Heart right ventricle (tissue), 2 donors: ENCODE data around the genes DIPK2B, ZNF674, CDK16 and TIMP1.

DNA sequence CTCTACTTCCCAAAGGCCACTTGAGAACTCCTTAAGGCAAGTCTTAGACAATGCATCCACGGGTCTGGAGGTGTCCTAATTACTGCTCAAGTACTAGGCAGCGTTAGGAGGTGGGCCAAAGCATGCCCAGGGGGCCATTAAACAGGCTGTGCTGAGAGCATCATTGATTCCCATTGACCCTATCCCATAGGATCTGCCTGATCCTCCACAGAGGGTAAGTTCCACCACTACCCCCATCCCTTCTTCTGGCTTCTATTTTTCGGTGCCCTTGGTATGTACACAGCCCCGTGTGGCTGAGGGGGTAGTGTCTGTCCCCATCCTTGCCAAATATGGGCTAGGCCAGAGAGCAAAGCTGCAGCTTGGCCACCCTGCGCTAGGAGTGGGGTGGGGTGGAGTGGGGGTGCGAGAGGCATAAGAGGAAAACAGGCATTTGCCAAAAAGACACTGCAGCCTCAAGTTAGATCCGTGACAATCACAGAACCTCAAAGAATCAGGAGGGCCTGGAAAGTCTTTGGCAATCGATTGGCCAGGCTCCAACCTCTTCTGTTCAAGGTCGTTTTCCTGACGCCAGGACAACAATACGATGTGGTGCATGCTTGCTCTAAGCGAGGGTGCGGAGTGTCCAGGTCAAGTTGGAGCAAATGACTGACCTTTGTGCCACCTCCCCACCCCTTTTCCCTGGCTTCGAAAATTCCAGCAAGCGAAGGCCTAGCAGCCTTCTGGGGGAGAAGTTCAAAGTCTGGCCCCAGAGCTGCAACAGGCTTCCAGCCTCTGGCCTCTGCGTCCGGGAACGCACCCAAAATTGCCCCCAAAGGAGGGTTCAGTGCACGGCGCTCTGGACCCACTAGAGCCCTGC lies 749 bp downstream of the MAOB start:
- PRO-cap, 2 experiments: peak in 1 of 2 experiments; most common plus-strand start position 578 of the sequence (in 1)

DNA sequence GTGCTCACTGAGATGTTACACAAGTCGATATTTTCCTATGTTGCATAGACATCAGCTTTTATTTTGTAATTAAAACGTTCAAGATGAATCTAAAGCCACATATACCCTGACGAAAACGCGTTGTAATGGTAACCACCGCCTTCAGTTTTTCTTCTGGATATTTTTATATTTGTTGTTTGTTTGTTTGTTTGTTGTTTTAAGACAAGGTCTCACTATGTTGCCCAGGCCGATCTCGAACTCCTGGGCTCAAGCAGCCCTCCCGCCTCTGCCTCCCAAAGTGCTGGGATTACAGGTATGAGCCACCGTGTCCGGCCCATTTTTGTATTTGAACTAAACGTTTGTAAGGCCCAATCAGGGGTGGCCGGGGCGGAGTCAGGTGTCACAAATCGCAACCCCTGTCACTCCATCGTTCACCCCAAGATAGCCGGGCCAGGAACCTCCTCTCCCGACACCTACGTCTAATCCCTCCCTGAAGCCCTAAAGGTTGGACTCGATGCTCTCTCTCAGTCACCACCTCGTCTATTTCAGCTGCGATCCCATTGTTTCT lies 642 bp upstream of the EFHC2 start:
- PRO-cap, 2 experiments: no peak in any of the 2 experiments

DNA sequence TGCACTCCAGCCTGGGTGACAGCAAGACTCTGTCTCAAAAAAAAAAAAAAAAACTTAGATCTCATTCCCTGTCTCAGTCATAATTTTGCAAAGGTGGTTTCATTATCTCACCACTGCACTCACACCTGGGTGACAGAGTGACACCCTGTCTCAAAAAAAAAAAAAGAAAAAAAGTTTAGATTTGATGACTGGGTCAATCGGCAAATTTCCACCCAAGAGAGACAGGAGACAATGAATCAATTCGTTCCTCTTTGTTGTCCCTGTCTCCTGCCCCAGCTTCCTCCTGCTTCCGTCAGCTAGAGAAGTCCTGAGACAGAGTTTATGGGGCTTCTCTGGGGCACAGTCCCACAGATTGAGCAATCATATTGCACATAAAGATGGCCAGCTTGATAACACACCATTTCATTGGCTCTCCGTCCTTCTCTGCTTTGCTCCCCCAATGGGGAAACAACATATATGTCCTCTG lies 78.3 kb upstream of the FUNDC1 start:
- PRO-cap, 2 experiments: no peak in any of the 2 experiments

DNA sequence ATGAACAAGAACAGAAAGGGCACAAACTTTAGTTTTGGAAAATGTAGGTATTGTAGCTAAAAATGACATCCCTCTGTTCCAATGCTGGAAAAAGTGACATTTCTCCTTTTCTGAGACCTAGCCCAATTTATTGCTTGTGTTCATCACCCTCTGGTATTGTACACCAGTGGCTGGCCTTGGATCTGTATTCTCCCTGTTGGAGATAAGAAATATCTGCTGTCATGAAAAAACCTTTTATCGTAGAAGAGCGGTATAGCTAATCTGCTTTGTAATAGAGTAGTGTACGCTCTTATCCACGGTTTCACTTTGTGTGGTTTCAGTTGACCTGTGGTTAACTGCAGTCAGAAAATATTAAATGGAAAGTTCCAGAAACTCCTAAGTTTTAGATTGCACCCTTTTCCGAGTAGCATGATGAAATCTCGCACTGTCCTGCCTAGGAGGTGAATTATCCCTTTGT lies 42.3 kb downstream of the KDM6A start:
- PRO-cap, 2 experiments: no peak in any of the 2 experiments

DNA sequence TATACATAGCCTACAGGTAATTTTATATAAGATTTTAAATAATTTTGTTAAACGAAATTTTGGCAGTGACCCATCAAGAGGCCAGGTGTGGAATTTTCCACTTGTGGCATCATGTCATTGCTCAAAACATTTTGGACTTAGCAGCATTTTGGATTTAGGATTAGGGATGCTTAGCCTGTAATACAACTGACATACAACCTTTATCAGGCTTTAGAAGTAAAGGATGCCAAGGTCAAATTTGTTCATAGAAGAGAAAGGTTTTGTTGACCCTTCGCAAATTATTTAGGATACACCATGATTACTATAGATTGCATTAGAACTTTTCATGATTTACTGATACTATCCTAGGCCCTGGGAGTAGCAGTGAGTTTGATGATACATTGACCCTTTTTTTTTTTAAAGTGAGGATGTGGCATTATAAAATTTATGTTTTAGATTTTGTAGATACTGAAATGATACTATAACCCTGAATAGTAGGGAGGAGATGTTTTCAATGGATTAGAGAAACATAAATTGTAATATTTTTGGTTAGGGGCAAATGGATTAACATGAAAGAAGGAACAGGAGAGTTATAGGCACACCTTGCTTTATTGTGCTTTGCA lies 63.8 kb downstream of the KDM6A start:
- PRO-cap, 2 experiments: no peak in any of the 2 experiments

DNA sequence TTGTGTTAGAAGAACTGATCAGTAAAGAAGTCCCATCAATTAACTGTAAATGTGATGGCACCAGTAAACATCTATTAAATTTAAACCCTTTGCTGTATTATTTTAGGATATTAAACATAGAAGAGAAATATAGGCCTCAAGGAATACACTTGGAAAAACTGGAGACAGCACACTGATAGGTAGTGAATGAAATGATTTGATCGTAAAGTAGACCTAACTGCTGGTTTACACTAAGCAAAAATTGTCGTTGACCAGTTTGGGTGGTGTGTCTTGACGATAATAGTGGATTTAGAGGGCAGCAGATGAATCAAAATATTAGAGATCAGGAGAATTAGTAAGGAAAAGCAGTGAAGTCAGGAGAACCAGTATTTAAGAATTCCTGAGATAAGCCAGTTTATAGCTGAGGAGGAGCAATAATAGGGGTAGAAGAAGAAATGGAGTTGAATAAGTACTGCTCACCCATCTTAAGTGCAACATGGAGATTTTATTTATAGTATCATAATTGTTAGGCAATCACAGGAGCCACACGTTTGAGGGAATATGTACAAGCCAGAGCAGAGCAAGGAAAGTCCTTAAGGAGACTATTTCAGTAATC lies 144.7 kb downstream of the KDM6A start:
- PRO-cap, 2 experiments: no peak in any of the 2 experiments

- PRO-cap, 2 experiments: no peak in any of the 2 experiments
Measured at GRCh38 chrX:45068531-45068952, 132.1 kb downstream of the DIPK2B start.

DNA sequence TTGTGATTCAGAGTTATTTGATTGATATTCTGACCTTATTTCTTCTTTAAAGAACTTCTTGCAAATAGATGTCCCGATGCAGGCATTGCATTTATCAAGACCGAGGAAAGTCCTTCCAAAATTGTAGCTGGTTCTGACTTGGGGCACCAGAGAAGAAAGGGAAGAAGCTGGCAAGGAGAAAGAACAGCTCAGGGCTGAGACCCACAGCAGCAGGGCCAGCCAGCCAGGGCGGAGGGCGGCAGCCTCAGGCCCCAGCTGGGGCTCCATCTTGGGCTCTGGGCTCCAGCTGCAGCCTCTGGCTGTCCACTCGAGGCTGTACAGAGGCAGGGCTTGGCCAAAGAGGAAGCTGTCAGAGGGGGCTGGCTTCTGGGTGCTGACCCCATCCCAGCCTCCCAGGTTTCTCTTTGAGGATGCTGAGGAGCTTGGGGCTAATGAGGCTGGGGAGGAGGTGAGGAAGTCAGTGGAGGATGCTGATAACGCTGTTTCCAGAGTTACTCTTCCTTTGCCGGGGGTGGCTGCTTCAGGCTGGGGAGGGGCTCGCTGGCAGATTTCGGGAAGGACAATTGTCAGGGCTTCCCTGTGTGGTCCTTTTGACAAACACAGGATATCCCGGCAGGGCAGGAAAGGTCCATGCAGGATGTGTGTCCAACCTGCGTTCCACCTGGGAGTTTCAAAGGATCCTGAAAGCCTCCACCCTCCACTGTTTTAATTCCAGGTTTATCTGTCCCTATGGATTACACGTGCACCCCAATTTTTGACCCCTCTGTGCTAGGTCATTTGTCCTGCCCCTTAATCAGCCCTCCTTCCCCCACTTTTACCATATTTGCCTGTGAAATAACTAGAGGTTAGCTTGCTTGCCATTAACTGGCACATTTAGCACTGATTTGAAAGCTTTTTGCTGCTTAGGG lies at the start of gene DIPK2B:
DIPK2B (minus strand) TSS at position 317 of the 908 bp plus-strand sequence.
- PRO-cap, 2 experiments: peak in 2 of 2 experiments; most common plus-strand start position 648 of the sequence (in 1); most common minus-strand start position 297 of the sequence (in 2)

- PRO-cap, 2 experiments: no peak in any of the 2 experiments
Measured at GRCh38 chrX:45850579-45851073, 596.5 kb upstream of the KRBOX4 start.

DNA sequence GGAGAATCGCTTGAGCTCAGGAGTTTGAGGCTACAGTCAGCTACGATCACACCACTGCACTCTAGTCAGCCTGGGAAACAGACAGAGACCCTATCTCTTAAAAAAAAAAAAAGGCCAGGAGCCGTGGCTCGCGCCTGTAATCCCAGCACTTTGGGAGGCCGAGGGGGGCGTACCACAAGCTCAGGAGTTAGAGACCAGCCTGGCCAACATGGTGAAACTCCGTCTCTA lies 76.1 kb upstream of the KRBOX4 start:
- PRO-cap, 2 experiments: no peak in any of the 2 experiments

DNA sequence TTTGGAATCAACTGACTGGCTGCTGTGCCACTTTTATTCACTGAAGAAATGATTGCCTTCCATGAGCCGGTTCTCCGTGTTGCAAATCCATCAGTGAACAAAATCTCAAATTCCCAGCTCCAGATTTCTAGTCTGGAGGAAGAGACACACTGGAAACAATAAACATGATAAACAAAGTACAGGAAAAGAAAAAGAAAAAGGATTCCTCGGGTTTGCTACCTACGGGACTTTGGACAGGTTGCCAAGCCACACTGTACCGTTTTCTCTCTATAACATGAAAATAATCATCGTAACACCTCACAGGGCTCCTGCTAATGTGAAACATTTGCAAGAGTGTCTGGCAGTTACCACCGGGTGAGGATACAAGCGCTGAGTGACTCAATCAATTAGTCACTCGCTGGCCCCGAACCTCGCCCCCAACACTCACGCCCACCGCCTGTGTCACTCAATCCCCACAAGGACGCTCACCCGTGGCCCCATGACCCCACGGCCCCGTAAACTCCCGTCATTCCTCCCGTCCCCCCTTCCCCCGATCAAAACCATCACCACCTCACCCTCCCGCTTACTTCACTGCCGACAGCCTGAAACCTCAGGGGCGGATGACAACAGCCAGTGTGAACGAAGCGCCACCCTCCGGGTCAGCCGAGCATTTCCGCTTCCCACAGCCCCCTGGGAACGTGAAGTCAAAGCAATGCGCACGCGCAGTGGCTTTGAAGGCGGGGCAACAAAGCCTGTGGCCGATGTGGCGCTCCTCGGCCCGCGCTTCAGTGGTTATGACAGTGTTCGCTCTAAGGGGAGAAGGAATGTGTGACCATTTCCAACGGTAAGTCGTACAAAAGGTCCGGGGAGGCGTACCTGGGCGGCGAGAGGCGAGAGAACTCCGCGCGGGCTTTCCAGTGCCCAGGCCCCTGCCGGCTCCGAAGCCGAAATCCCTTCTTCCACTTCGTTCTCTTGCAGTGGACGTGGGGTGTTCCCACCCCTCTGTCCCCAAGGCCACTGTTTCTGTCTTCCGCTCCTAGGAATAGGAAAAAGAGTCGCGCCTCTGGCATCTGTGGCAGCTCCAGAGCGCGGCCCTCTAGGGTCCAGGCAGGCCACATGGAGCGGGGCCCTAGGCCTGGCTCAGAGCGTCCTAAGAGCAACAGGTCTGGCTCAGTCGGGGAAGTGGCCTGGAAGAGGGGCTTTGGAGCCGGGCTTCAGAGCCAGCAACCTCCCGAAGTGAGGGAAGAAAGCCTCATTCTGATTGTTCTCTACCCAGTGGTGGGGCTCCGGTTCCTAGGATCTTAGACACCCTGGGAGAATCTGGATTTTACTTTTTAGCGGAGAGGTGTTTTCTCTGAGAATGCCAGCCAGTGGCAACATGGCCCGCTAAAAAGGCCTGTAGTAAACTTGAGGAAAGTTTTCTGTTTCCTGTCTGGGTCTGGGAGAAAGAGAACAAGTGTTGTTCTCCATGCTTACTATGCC lies at the start of gene ZNF674:
ZNF674 (minus strand) TSS at position 617 of the 1,461 bp plus-strand sequence.
- PRO-cap, 2 experiments: peak in 2 of 2 experiments; most common plus-strand start position 715 of the sequence (in 1); most common minus-strand start position 591 of the sequence (in 1)

DNA sequence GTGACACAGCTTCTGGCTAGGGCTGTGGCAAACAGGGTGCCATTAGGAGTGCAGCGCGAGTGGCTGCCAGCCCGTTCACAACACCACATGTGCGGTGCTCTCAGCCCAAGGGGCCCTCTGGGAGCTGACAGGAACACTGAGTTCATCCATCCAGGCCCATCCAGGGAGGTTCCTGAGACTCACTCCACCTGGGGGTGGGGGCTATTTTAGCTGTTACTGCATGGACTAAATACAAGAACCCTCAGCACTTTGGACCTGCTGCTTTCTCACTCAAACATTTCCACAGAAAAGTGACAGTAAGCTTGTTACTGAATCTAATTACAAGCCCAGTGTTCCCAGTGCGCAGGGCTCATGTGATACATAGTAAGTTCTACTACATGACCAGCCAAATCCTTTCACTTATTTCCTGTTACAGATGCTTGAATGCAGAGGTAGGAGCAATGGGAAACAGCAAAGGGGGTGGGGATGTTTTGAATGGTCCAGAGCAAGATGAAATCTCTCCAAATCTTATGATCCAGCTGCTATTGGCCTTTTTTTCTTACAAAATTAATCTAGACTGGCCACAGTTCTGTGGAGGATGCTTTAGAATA lies 55.7 kb downstream of the CHST7 start:
- PRO-cap, 2 experiments: no peak in any of the 2 experiments

- PRO-cap, 2 experiments: no peak in any of the 2 experiments
Measured at GRCh38 chrX:46913545-46914078, 1.4 kb downstream of the JADE3 start.

DNA sequence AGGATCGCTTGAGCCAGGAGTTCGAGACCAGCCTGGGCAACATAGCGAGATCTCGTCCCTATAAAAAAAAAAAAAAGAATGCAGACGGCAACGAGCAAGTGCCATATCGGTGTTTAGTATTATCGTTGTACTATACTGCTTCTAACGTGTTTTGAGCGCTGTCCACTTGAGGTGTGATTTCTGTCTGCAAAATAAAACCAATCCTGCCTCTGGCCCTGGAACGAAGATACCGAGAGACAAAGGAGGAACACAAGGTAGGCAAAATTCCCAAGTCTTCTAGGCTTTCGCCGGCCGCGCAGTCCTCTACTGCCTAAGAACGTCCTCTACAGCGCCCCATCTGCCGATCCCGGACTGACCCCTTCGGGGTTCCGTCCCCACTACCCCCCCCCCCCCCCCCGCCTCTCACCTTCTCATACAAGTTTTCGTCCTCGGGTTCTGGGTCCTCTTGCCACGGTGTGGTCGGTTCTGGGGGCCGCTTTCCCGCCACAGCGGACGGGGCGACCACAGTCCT lies 380 bp downstream of the NDUFB11 start:
- PRO-cap, 2 experiments: peak in 2 of 2 experiments; most common plus-strand start position 413 of the sequence (in 2); most common minus-strand start position 308 of the sequence (in 1)

- PRO-cap, 2 experiments: peak in 2 of 2 experiments; most common plus-strand start chrX:47218242 (in 2); most common minus-strand start chrX:47218105 (in 1)
Measured at GRCh38 chrX:47218002-47218846, at the start of gene CDK16. Gene CDK16, plus strand, starts transcription at chrX:47218681.

GRCh38 chrX:47563969-47564436 lies 3.0 kb downstream of the ARAF start:
- PRO-cap, 2 experiments: no peak in any of the 2 experiments

GRCh38 chrX:47568620-47569107 lies 7.7 kb downstream of the ARAF start:
- PRO-cap, 2 experiments: no peak in any of the 2 experiments

GRCh38 chrX:47581903-47582730 lies at the start of gene TIMP1:
Gene TIMP1, plus strand, starts transcription at chrX:47582436.
- PRO-cap, 2 experiments: peak in 2 of 2 experiments; most common plus-strand start chrX:47582439 (in 2); most common minus-strand start chrX:47582196 (in 2)

DNA sequence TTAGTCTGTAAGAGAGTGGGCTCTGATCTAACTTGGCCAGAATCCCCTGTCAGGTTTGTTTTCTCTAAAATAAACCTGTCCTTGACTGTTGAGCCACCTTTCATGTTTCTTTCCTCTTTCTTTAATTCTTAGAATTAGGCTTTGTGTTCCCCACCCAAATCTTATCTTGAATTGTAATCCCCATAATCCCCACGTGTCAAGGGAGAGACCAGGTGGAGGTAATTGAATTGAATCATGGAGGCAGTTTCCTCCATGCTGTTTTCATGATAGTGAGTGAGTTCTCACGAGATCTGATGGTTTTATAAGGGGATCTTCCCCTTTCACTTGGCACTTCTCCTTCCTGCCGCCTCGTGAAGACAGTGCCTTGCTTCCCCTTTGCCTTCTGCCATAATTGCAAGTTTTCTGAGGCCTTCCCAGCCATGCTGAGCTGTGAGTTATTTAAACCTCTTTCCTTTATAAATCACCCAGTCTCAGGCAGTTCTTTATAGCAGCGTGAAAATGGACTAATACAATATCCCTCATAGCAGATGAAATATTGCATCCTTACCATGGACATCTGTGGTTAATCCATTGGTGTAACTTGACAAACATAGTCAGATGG lies 17.5 kb upstream of the UXT start:
- PRO-cap, 2 experiments: no peak in any of the 2 experiments

DNA sequence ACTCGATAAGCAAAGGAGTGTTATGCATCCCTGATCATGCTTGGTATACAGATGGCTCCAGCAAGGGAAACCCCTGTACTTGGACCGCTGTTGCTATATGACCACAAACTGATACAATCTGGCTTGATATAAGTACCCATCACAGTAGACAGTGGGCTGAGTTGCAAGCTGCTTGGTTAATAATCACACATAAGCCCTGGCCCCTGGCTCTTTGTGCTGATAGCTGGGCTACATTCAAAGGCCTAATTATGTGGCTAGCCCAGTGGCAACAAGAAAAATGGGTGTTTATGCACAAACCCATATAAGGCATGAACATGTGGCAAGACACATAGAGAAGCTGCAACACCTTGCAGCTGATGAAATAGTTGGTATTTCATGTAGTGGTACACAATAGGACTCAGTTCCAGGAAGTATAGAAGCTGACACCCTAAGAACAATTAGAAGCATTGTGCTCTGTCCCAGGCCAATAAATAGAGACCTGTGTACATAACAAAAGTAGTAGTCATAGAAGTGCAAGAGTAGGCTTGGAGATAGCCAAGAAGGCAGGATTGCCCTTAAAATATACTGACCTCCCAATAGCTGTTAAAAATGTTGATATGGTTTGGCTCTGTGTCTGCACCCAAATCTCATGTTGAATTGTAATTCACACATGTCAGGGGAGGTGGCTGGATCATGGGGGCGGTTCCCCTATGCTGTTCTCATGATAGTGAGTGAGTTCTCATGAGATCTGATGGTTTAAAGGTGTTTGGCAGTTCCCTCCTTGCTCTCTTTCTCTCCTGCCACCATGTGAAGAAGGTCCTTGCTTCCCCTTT lies 14.7 kb upstream of the ZNF630 start:
- PRO-cap, 2 experiments: no peak in any of the 2 experiments